Subcutaneous preadipocyte (primary cell): Measurements from ENCODE around the gene GCNT3.

DNA sequence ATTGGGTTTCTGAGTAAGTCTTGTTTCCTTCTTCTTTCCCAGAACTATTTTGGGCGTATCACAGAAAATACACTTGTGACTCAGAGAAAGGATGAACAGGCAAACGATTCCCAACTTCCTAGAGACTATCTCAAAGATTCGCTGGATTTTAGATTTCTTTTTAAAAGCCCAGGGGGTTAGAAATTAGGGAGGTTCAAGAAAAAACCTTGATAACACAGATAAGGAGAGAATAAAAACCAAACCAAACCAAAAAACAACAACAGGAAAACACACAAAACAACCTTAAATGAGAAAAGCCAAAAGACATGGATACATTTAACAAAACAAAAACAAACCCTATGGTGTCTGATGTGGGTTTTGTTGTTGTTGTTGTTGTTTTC, 31.0 kb upstream of the LDHAL6B start:
- CAGE, long polyA plus RNA: no peak

DNA sequence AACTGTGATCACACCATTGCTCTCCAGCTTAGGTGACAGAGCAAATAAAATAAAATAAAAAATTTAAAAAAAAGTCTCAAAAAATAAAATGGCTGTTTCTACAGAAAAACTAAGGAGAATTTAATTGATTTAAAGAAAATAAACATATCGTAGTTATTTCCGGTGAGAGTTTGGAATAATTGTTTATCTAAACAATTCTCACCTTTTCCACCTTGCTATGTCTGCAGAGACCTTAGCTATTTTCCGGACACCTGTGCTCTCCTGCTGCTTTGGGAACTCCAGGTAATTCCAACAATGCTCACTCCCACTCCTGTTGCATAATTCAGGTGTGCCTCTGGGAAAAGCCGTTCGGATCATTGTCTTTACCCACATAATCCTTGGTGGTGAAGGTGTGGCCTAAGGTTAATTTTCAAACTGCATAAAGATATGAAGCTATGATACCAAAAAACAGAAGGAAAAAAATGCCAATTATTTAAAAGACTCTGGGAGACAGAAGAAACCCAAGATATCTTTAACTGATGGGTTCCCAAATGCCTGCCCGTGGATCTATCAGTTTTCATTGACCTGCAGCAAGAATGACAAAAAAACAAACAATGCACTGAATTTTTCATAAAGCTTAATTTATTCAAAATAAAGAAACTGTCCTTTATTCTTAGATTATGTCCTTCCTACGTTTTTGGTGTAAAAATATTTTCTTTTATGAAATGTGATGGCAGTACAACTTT, 59.4 kb downstream of the LDHAL6B start:
- CAGE, long polyA plus RNA: no peak

DNA sequence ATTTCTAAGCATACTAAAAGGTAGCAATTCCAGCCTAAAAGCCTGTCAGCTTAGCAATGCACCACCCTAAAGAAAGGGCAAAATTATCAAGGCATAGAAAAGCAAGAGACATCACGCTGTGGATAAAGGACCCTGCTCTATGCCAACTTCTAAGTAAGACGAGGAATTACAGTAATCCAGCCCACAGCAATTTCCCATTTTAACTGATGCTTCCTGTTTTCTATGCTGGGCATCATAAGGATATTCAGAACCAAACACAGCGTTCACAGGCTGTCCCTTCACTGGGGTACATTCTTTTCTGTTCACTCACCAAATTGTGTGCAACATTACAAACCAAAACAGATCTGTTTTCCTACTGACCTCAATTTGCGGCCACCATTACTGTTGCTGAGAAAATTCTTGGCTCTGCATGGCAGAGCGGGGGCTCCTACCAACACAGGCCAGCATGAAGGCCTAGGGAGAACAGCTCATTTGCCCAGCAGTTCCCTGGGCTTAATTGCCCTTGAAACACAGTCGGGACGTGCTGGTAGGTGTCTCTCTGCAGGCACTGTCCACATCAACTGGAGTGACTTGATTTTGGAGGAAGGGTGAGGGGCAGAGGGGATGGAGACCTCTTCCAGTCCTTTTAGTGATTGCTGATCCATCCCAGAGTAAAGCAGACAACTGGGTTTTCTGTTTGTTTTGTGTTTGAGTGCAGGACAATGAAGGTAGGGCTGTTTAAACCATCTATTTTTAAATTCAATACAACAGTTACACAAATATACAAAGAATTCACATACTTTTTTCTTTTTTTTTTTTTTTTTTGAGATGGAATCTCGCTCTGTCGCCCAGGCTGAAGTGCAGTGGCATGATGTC, 76.4 kb downstream of the MYO1E start:
- CAGE, long polyA plus RNA: no peak

DNA sequence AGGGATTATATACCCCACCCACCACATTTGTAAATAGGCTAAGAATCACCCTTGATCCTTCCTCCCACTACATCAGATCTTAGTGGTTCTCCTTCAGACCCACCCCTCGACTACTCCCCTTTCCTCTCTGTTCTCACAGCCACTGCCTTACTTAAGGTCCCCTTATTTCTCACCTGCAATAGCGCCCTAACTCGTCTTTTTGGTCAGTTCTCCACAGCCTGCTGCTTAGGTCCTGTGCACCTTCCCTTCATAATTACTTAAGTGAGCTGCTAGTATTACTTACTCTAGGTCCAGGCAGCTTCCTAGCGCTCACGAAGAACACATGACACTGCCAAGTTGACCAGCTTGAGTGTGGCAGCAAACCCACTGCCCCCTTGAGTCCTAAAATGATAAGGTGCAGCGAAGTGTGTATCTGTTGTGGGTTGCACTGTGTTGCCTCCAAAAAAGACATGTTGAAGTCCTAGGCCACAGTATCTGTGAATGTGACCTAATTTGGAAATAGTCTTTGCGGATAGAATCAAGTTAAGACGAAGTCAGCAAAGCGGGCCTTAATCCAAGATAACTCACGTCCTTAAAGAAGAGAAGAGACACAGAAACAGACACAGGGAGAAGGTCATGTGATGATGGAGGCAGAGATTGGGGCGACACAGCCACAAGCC, 62.7 kb downstream of the MYO1E start:
- CAGE, long polyA plus RNA: no peak

GRCh38 chr15:59329325-59330105, 43.2 kb downstream of the MYO1E start:
- CAGE, long polyA plus RNA: no peak

- CAGE, long polyA plus RNA: no peak
Observed at GRCh38 chr15:59365057-59365477, 7.6 kb downstream of the MYO1E start.

- CAGE, long polyA plus RNA: no peak
Observed at GRCh38 chr15:59583098-59583410, 28.5 kb upstream of the GCNT3 start.

DNA sequence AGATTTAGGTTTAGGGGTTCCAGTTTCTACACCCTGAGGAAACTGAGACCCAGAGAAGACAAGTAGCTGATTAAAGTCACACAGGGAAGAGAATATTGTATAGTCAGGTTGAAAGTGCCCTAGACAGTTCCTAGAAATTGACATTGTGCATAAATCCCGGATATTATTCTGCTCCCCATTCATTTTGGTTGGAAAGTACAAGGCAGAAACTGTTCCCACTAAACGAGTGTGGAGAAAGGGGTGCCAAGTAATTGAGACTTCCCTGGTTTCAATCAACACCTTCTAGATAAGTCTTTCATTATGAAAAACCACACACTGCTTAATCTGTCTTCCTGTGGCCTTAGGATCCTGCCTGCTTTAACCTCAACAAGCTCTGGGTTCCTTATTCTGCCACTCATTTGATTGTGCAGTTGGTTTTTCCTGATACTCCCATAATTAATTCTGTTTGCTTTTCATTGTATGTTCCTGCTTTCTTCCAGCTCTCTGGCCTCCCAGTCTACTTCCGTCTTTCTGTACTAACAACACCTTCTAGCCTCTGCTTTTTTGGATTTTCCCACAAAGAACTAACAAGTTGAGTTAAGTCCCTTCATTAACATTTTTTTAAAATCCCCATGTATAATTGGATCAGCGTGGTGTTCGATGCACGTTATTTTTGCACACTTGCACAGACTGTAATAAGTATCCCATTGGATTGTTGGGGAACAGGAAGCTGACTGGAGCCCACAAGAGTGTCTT, 20.3 kb upstream of the GCNT3 start:
- CAGE, long polyA plus RNA: no peak

- CAGE, long polyA plus RNA: no peak
Observed at GRCh38 chr15:59611401-59611985, at the start of gene GCNT3. Gene GCNT3, plus strand, starts transcription at chr15:59611783.

GRCh38 chr15:59662309-59662602, 4.9 kb upstream of the GTF2A2 start:
- CAGE, long polyA plus RNA: no peak

- CAGE, long polyA plus RNA: no peak
Observed at GRCh38 chr15:59676027-59677375, 12.6 kb downstream of the BNIP2 start.

DNA sequence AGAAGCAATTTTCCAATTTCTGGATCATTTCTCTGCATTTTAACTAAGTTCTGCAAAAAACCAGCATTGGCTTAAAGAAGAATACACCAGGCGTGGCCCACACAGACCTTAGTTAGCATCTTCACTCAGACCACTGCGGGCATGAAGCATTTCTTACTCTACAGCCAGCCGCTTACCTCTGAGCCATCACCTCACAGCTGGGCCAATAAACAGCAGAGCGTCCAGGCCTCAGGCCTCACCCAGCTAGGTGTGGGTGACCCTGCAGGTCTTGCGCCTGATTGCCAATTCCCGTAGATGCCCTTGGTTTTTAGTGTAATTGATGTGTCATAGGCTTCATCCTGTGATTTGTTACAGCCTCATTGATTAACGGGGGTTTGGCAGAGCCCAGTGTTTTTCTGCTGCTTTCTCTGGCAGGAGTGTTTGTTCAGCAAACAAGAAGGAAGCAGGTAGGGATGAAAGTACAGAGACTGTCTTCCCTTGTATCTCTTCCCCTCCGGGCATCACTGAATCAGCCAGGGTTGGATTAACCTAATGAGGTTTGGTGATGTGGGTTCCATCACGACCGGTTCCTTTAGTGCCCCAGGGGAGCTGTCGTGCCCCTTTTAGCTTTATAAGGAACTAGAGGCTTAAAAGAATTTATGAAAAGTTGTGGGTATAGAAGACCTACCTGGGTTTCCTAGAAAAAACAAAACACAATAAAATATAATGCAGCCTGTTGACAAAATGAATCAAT, 49.6 kb upstream of the BNIP2 start:
- CAGE, long polyA plus RNA: no peak

DNA sequence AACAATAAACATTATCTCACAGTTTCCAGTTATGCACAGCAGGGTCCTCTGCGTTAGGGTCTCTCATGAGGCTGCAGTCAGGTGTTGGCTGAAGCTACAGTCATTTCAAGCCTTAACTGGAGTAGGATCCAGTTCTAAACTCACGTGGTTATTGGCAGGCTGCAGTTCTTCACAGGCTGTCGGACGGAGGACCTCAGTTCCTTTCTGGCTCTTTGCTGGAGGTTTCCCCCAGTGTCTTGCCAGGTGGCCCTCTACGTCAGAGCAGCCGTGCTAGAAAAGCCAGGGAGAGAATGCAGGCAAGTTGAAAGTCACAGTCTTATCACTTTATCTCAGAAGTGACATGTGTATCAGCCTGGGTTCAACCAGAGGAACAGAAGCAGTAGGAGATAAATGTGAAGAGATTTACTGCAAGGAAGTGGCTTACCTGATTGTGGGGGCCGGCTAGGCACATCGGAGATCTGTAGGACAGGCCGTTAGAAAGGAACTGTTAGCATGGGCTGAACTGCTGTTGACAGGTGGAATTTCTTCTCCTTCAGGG, 125.2 kb upstream of the BNIP2 start:
- CAGE, long polyA plus RNA: no peak

DNA sequence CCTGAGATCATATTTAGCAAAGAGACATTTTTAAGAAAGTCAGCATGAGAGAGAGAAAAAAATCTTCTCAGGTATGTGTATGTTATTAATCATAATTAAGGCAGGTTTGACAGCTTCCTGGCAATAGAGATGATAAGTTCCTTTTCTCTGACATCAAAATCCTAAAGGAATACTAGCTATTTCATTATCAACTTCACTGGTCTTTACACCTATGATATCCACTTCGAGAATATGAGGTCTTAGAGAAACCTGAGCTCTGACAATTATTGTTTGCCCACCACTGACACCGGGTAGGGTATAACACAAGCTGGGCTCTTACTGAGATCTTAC, 184.9 kb downstream of the FOXB1 start:
- CAGE, long polyA plus RNA: no peak

GRCh38 chr15:60386896-60387468, 10.8 kb downstream of the ANXA2 start:
- CAGE, long polyA plus RNA: no peak

DNA sequence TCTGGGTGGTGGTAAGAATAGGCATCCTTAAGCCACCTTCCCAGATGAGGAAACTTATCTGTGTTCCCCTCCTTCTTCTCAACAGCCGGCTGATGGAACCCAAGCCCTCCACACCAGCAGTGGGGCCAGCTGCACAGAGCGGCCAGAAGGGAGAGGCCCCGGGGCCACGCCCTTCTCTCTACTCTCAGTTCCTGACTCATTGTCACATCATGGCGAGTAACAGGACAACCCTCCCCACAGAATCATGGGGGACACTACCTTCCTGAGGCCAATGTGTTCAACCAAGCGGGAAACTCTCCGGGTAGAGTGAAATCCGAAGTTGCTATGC, 822 bp downstream of the ANXA2 start:
- CAGE, long polyA plus RNA: no peak

DNA sequence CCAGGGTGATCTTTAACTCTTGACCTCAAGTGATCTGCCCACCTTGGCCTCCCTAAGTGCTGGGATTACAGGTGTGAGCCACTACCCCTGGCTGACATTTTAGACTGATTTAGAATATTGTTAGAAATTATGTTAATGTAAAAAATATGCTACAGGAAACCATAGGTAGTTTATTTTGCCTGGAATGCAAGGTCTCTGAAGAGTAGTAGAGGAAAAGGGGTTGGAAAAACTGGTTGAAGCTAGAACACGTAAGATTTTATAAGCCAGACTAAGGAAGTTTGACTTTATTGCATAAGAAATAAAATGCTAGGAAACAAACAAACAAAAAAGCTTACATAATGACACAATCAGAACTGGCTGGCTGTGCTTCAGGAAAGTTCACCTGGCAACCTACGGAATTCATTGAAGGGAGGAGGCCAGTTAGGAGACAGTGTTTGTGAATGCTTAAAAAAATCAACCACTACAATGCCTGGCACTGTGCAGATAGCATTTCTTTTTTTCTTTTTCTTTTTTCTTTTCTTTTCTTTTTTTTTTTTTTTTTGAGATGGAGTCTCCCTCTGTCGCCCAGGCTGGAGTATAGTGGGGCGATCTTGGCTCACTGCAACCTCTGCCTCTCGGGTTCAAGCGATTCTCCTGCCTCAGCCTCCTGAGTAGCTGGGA, 1.9 kb upstream of the ICE2 start:
- CAGE, long polyA plus RNA: no peak

- CAGE, long polyA plus RNA: no peak
Observed at GRCh38 chr15:60495776-60496240, 16.9 kb upstream of the ICE2 start.

DNA sequence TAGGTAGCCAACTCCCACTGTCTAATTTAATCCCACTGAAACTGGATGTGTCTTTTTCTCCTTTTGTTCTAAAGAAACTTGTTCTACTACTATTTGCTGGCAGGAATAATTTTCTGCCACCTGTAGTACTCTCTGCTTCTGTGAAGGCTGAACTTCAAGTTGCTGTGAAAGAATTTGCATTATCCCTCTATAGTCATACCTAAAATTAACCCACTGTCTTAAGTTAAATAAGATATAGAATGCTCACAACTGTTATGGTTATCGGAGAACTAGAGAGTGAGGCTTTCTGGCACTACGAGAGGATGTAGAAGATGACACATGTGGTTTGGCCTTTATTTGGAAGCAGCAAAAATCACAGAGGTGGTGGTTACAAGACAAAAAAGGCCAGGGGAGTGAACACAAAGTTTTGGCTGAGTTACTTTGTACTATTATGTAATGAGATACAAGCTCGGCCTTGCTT, 78.1 kb upstream of the ICE2 start:
- CAGE, long polyA plus RNA: no peak

GRCh38 chr15:60617264-60617583, 138.3 kb upstream of the ICE2 start:
- CAGE, long polyA plus RNA: no peak